SJCRH30 (cell line): Measurements from ENCODE around the genes CARD9 and UAP1L1.

DNA sequence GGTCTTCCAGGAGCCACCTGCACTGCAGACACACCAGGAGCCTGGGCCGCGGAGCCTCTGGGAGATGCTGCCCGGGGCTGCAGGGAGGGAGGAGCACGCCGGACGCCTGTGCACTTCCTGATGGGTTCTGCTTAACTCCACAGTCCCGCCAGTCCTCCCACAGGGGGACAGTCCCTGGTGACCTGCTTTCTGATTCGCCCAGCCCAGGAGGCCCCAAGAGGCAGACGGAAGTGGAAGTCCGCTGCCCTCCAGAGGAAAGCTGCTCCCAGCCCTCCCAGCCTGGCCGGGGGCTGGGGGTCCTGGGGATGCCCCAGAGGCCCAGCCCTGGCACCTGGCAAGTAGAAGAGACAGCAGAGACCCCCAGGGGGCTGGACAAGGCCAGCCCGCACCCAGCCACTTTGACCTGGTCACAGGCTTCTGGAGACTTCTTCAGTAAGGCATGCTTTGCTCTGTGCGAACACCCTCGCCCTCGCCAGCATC is at the start of gene CARD9:
TSS of gene CARD9 (minus strand) at position 133 of the 480 bp plus-strand sequence.
- RAMPAGE, long total RNA: no peak

DNA sequence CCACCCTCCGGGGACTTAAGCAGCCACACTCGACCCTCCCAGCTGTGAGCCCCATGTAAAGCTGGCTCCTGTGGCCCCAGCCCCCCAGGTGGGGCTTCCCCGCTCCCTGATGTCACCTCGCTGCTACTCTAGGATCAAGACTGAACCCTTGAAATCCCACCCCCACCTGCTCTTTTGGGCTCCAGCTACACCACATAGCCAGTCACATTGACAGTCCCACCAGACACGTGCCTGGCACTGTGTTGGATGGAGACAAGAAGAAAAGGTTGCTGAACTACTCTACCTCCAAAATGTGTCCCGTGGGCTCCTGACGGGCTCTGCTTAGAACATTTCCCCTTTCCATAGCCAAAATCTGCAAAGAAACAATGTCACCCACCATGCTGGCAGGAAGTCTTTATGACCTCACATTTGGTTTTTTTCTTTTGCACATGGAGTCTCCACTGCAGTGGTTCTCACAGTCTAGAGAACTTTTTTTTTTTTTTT is 1.7 kb downstream of the ENTR1 start:
- RAMPAGE, long total RNA: no peak

DNA sequence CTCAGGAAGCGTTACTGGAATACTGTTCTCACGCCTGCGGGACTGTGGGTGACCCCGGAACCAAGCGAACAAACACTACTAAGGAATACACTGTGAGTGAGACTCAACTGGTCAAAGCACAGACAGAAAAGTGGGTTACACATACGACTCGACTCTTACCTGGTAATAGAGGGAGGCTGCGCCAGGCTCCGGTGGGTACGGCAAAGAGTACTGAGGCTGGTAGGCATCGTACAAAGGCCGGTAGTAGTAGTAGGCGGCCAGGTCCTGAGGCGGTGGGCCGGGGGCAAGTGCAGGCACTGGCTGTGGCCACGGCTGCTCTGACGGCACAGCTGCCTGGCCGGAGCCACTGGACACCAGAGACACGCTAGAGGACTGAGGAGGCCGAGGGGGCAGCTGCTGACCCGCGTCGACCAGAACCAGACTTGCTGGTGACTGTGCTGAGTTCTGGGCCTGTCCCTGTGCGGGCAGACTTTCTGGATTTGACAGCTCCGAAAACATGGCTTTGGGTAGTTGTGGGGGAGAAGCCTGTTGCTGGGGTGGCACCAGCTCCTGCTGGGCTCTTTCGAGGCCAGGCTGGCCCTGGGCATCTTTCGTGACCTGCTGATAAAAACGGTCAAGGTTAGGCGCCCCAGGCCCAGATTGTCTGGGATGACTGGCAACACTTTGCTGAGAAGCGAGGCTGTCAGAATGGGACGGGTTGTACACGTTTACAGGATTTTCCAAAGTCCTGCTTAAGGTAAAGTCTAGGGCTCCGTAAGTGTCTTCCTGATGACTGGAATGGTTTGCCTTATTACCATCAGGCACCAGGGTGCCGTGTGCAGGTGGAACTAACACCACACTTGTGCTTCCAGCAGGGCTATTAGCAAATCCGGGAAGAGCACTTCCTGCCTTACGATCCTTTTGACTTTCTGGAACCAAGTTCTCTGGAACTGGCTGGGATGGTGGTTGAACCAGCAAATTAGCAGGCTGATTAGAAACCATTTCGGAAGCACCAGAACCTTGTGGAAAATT is 8.6 kb downstream of the SEC16A start:
- RAMPAGE, long total RNA: no peak

GRCh38 chr9:136531066-136532231 is 14.4 kb downstream of the NOTCH1 start:
- RAMPAGE, long total RNA: no peak

- RAMPAGE, long total RNA: no peak
Measured at GRCh38 chr9:136532901-136533796, 12.7 kb downstream of the NOTCH1 start.

GRCh38 chr9:136645307-136645721 is 17.4 kb upstream of the EGFL7 start:
- RAMPAGE, long total RNA: no peak

- RAMPAGE, long total RNA: no peak
Measured at GRCh38 chr9:136648748-136649284, 13.9 kb upstream of the EGFL7 start.

GRCh38 chr9:136664775-136665349 is 2.1 kb downstream of the EGFL7 start:
- RAMPAGE, long total RNA: no peak

GRCh38 chr9:136720516-136721636 is 8.5 kb downstream of the DIPK1B start:
- RAMPAGE, long total RNA: no peak

DNA sequence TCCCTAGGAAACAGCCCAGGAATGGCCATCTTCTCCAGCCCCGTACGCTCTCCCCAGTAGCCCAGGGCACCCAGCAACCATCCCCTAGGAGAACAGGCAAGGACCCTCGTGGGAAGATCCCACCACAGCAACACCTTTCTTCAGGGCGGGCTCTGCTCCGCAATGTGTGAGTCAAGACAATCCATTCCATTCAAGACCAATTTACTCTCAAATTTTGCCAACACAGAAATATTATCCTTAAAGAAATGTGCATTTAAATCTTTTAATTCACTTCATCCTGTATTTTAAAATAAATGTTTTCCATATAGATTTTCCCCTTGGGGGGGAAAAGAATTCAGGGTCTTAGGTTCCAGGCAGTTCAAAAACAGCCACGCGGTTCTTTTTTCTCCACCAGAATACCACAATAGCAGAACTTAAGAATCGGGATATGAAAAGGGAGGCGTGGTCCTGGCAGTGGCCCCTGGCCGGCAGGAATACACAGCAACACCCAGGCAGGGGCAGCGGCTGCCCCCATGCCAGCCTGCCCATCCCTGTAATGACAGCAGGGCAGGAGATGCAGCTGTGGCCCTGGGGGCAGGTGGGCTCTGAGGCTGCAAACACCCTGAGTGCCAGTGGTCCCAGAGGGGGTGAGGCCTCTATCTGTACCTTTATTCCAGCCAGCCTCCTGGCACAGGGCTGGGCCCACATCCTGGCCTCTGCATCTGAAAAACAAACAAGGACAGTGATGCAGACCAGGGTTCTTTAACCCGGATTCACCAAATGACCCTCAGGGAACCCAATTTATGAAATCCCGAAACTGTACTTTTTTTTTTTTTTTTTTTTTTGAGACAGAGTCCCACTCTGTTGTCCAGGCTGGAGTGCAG is 12.3 kb downstream of the DIPK1B start:
- RAMPAGE, long total RNA: no peak

DNA sequence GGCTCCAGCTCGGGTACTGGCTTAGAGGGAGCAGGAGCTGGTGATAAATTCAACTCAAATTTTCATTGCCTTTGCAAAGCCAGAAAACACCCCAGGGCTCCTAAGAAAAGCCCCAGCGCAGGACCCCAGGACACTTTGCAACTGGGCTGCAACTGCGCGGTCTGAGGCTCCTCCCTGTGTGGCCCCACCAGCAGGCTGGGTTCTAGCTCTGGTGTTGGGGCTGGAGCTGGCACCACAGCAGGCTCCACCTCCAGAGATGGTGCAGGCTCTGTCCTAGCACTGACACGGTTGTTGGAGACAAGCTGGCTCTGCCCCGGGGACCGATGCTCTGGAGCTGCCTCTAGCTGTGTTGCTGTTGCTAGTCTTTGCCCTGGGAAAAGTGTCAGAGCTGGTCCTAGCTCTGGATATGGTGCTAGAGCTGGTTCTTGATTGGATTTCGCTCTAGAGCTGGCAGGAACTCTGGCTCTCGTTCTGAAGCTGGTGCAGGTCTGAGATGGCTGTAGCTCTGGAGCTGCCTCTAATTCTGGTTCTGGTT is 13.6 kb downstream of the LCN10 start:
- RAMPAGE, long total RNA: no peak

DNA sequence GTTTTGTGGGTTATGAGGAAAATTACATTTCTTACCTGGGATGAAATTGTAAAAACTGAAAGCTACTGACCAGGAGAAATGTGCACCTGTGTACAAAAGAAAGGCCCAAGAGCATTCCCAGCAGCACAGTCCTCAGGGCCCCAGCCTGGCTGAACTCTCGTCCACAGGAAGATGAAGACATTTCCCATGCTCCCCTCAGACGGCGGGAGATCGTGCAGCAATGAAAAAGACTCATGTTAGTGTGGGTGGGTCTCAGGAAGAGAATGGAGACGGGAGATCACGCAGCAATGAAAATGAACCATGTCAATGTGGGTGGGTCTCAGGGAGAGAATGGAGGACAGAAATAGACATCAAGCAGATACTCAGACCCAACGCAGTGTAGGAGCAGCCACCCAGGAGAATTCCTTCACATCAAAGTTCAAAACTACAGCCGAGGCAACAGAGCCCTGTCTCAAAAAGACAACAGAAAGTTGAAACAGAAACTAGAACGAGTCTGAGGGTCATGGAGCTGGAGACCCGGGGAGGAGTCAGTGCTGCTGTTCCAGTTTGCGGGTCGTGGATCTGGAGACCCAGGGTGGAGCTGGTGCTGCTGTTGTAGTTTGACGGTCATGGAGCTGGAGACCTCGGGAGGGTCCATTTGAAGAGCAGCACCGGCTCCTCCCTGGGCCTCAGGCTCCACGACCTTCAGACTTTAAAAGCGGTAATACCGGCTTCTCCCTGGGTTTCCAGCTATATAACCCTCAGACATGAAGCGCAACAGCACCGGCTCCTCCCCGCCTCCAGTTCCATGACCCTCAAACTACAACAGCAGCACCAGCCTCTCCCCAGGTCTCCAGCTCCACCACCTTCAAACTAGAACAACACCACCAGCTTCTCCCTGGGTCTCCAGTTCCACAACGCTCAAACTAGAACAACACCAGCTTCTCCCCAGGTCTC is 12.9 kb upstream of the LCN15 start:
- RAMPAGE, long total RNA: no peak

GRCh38 chr9:136808475-136809149 is 864 bp downstream of the RABL6 start:
- RAMPAGE, long total RNA: no peak

- RAMPAGE, long total RNA: no peak
Measured at GRCh38 chr9:136852661-136853863, 916 bp downstream of the MAMDC4 start.

GRCh38 chr9:136939413-136939702 is 5.2 kb downstream of the FBXW5 start:
- RAMPAGE, long total RNA: no peak

- RAMPAGE, long total RNA: no peak
Measured at GRCh38 chr9:136950319-136951103, 1.6 kb upstream of the LCN12 start.

GRCh38 chr9:136978707-136979337 is 1.5 kb downstream of the PTGDS start:
- RAMPAGE, long total RNA: no peak

DNA sequence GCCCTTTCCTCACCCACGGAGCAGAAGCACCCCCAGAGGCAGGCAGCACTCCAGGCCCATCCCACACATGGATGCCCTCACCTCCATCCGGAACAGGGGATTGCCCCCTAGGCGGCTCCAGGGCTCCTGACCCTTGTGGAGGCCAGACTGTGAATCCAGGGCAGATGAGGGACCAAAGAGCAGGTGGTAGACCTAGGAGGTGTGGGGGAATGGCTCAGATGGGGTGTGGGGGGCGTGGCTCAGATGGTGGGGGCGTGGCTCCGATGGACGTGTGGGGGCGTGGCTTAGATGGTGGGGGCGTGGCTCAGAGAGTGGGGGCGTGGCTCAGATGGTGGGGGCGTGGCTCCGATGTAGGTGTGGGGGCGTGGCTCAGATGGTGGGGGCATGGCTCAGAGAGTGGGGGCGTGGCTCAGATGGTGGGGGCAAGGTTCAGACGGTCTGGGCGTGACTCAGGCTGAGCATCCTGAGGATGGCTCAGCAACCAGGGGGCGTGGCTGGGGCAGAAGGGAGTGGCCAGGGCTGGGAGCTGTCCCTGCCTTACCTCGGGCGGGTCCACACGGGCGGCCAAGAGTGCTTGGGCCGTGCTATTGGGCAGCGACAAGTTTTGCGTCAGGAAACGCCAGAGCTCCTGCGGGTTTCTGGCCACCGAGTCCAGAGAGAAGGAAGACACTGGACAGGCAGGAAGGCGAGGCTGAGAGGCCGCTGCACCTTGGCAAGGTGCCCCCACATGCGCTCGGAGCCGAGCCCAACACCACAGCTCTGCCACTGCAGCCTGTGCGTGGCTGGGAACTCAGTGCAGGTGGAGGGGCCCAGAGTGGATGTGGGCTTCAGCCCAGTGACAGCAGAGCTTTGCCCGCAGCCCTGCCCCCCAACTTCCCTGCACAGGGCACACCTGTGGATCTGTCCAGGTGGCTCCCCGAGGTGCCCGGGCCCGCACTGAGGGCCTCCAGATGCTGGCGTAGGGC is 5.9 kb downstream of the ABCA2 start:
- RAMPAGE, long total RNA: no peak

GRCh38 chr9:137029013-137029361 is 950 bp upstream of the ABCA2 start:
- RAMPAGE, long total RNA: no peak

DNA sequence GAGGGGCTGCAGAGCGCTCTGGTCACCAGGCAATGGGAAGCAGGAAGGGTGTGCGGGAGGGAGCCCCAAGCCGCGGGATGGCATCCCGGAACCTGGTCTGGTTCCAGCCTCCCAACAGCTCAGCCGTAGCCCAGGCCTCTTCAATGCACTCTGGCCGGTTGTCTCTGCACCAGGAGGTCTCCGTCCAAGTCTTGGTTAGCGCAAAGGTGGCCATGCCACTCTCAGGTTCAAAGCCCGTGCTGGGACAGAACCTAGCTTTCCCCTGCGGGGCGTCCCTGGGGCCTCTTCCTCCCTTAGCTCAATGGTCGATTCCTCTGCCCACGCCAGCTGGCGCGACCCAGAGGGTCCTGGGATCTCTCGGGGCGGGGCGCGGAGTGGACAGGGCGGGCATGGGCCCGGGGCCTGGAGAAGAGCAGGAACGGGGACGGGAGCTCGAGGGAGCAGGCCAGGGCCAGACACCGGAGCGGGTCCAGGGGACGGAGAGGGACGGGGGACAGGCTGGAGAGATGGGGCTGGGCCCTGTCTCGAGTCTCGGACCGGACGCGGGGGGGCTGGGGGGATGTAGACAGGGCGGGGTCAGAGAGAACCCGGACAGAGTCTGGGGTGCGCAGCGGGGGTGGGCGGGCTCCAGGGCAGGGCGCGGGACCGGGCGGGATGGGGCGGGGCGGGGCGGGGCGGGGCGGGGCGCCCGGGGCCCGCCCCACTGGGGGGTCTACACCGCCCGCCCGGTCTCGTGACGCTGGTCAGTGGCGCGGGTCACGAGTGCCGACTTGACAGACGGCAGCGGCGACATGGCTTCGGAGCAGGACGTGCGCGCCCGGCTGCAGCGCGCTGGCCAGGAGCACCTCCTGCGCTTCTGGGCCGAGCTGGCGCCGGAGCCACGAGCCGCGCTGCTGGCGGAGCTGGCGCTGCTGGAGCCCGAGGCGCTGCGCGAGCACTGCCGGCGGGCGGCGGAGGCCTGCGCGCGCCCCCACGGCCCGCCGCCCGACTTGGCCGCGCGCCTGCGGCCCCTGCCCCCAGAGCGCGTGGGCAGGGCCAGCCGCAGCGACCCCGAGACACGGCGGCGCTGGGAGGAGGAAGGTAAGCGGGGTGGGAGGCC is at the start of gene UAP1L1:
TSS of gene UAP1L1 (plus strand) at position 776 of the 1,099 bp plus-strand sequence.
- RAMPAGE, long total RNA: no peak